ENCODE measurements around a stretch of chr2.

GRCh38 chr2:20538135-20538555, 91.3 kb downstream of the RHOB start:
- RRBS, result no CpG with 5 or more reads among the region's 7 CpGs

GRCh38 chr2:20568331-20569596, 82.1 kb downstream of the HS1BP3 start:
- RRBS, result 64% methylated on average over 2 of the region's 19 CpGs

DNA sequence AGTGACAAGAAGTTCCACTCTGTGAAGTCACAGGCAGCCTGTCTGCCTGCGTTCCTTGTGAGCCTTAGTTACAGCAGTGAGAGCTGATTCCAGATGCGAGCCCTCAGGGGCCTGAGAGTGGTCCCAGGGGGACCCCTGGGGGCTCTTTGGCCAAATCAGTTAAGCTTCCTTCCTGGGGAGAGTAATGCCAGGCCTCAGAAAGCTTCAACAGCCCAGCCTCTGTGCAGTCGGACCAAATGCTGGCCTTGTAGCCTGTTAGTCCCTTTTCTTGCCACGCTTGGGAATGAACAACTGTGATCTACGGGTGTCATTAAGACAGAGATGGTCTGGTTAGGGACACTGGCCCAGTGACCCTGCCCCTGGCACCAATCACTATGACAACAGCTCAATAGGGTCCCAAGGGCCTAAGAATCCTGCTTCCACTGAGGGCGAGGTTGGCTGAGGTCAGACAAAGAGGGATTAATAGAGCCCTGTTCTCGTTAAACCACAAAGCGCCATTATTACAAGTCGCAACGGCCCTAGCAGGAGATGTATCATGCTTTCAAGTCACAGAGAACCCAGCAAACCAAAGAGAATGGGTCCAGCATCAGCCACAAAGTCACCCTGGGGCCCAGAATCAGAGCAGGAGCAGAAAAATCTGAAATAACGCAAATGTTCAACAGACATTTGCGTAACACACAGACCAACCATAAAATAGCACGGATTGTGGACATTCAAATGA, 50.9 kb downstream of the HS1BP3 start:
- RRBS, result no CpG with 5 or more reads among the region's 13 CpGs

GRCh38 chr2:20613977-20614614, 36.8 kb downstream of the HS1BP3 start:
- RRBS, result no CpG with 5 or more reads among the region's 5 CpGs

DNA sequence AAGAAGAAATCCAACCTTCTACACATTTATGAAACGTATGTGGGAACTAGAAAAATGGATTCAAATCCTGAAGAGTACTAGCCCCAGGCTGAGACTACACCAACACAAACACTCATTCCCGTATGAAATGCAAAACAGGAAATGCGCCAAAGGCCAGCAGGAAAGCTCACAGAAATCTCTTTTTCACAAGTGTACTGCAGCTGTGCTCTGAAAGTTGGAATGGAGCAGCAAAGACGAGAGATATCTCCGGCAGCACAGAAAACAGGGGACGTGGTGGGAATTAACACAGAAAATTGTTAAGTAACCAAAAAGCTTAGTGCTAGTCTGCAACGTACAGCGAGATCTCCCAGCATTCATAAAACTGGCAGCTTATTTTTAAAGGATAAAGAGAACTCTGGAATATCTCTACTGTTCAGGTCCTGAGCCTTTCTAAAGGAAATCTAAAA, 913.6 kb downstream of the TDRD15 start:
- RRBS, result no CpG with 5 or more reads among the region's 8 CpGs

- RRBS, result no CpG with 5 or more reads among the region's 7 CpGs
Observed at GRCh38 chr2:23127249-23127927, 257.6 kb upstream of the KLHL29 start.

DNA sequence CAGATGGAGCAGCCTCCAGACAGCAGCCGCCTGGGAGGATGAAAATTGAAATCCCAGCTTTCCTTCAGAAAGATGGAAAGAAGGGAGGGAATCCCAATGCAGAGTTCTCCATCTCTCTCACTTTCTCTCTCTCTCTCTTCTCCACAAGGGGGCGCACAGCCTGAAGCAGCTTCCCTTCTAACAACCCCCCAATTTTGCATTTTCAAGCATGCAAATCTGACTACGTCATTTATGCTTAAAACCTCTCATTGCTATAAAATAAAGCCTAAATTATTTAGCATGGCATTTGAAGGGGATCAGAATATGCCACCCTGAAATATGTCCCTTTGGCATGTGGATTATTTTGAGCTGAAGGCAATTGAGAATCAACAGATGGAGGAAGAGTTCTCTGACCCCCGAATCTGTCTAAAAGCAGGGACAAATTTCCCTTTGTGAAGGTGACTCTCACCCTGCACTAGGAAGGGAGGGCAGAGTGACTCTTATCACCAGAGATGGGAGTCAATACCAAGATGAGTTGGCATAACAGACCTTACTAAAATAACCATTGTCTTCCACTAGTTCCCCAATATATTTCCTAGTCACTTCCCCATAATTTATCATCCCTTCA, 185.5 kb upstream of the KLHL29 start:
- RRBS, result no CpG with 5 or more reads among the region's 4 CpGs

- RRBS, result no CpG with 5 or more reads among the region's 1 CpG
Observed at GRCh38 chr2:23268454-23268828, 116.5 kb upstream of the KLHL29 start.

- RRBS, result no CpG with 5 or more reads among the region's 14 CpGs
Observed at GRCh38 chr2:23359858-23360403, 25.0 kb upstream of the KLHL29 start.

GRCh38 chr2:23384320-23384956, 541 bp upstream of the KLHL29 start:
- RRBS, result 2% methylated on average over 15 of the region's 33 CpGs

DNA sequence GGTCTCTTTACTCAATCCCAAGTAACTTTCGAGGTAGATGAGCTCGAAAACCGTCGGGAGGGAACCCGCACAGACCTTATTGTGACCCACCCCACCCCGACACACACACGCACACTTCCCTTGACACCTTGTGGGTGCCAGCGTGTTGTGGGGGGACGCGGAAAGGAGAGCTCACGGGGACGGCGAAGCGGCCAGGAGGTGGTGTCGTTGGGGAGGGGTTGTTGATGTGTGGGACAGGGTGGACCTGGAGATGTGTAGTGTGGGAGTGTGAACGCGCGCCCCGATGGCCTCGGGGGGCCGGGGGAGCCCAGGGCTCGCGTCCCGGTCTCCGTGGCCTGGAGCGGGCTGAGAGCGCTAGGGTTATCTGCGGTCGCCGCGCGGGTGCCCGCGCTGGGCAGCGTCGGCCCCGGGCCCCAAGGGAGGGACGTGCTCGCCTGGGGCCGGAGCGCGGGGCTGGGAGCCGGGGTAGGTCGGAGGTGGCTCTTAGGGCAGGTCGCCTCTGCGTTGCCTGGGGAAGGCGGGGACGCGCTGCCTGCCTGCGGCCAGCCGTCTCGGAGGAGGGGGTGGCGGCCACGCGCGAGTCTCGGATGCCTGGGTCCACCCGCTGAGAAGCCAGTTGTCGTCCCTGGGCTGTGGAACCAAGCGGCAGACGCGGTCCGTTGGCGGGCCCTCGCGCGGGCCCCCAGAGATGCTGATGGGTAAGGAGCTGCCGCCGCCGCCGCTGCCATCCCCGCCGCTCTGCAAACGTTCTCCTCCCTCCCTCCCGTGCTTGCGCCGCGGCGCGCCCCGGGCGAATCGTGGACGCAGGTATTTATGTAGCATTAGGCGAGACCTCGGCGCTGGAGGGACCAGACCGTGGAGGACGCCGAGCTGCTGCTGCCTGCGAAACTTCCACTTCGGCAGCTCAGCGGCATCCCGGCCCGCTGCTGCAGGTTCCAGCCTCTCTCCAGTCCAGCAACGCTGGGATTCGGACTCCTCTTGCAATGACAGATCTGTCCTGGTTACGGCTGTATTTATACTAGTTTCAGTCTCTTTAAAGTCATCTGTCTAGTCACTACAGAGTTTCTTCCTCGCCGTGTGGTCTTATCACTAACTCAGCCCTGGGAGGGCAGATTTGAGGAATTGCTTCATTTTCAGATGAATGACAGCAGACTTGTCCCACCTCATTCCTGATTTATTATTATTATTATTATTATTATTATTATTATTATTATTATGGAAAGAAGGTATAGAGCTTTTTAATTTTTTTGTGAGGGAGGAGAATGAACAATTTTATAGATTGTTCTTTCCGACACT, 1.8 kb downstream of the KLHL29 start:
- RRBS, result 2% methylated on average over 12 of the region's 101 CpGs

DNA sequence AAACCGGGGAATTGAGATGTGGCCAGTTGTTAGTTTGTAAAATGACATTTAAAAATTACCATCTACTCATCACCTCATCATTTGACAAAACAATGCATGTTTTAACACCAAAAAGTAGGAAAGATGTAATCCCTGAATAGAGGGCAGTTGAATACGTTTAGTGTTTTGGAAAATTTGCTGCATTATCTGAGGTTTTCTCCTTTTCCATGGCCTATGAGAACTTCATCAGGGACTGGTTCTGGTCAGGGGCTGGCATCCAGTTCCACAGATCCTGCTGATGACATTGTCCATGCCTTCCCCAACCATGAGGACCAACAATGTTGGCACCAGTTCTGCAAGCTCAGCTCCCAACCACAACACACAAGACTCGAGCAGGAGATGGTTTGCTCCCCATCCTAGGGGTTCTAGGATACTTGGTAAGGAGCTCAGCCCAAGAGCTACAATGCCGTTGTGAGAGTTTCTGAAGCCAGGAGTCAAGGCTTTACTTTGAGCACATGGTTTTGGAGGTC, 20.4 kb downstream of the KLHL29 start:
- RRBS, result no CpG with 5 or more reads among the region's 4 CpGs

GRCh38 chr2:23452974-23453218, 67.9 kb downstream of the KLHL29 start:
- RRBS, result no CpG with 5 or more reads among the region's 3 CpGs

DNA sequence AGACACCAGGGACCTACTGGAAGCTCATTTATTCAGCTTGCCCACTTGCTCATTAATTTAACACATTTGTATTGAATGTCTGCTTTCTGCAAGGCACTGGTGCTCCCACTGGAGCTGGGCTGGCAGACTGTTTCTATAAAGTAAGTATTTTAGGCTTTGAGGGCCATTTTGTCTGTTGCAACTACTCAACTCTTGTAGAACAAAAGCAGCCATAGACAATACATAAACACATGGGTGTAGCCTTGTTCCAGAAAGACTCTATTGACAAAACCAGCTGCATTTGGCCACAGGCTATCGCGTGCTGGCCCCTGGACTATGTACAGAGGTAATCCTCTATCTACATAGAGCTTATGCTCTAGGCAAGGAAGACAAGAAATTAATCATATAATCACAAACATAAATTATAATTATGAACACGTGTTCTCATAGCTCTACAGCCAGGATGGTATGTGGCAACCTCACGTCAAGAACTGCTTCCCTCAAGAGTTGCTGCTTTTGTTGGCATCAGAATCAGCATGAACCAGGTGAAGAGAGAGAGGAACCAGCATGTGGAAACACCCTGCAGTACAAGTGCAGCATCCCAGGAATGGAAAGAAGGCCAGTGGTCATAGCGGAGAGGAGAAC, 73.3 kb downstream of the KLHL29 start:
- RRBS, result no CpG with 5 or more reads among the region's 5 CpGs

DNA sequence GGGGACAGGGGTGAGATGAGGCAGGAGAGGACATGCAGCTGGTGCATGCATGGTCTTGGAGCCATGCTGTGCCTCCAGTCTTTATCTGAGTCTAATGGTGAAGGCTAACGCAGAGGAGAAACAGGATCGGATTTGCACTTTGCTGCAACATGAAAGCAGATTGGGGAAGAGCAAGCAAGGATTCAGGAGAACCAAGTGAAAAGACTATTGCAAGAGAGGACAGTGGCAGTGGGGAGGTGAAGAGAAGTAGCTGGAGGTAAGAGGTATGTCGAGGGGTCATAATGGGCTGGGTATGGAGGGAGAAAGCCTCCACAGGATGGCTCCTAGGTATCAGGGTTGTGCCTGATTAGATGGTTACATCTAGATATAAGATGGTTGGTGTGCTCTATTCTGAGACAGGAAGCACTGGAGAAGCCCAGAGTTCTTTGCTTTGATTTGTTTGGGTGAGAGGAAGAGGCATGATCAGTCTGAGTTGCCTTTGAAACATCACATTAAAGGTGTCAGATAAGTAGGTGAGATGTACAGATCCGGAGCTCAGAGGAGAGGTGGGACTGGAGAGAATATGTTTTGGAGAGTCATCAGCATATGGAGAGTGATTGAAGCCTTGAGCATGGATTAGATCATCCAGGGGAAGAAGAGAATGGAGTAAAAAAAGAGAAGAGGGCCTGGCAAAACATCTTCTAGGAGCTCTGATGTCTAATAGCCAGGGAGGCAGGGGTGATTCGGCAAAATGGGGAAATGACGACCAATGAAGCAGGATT, 74.0 kb downstream of the KLHL29 start:
- RRBS, result no CpG with 5 or more reads among the region's 6 CpGs

DNA sequence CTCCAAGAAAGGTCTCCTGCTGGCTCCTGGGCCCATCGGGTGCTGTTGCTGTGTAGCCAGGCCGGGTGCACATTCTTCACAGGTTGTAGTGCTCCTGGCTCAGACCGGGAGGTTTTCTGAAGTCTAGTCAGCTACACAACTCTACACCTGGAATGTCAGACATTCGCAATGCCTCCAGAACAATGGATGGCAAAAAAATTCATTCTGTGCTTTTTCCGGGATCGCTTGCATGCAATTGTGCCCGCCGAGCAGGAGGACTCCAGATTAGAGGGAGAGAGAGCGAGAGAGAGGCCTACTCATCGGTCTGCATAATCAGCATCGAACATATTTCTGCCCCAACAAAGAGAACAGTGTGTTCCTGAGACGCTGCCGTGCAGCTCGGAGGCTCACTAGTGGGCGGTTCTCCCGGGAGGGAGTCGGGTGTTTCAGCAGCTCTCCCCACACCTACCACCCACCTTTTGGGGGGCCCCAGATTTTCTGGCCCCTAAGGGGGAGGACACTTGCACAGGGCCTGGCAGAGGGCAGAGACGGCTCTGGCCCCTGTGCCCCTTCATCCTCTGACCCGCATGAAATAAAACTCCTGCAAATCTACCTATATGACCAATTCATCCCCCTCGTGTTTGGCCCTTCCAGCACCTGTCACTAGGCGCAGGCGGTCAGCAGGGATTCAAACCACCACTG, 117.2 kb downstream of the KLHL29 start:
- RRBS, result 100% methylated on average over 2 of the region's 22 CpGs

GRCh38 chr2:23884588-23885199, 42.2 kb downstream of the ATAD2B start:
- RRBS, result no CpG with 5 or more reads among the region's 3 CpGs

DNA sequence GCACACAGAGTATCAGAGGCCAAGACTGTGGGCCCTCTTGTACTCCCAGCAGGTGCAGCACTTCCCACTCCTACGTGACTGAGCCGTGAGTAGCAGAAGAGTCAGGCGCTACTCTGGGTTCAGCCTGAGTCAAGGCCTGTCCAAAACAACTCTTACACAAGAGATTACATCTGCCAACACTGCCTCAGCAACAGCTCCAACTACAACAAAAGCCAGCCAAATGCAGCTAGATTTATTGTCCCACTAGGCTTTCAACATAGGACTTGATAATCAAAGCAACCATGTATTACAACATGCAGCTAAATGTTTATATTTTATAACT, 56.2 kb downstream of the ITSN2 start:
- RRBS, result no CpG with 5 or more reads among the region's 3 CpGs

DNA sequence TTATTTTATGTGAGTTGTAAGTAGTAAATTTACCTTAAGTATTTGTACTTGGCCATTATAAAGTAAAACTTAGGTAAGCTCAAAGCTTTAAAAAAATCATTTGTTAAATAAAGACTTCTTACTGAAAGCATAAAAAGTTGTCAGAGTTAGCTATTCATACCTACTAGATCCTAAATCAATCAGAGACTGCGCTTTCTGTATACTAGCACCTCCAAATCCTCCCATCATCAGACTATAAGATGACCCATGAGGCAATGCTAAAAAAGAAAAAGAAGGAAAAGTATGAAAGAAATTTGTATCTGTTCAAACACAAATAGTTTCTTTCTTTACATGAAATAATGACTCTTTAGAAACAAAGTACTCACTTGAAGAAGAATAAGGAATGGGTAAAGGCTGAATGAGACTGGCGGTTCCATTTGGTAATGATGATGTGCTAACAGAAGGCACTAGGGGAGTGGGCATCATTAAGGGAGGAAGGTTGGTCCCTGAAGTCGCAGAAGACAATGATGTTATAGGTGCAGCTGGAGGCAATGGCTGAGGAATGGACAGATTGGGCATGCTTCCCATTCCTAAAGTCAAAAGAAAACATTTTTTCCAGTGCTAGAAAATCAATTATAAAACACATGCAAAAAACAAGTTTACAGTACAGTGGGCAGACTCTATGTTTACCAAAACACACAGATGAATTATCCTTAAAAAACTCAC, 50.1 kb downstream of the ITSN2 start:
- RRBS, result no CpG with 5 or more reads among the region's 3 CpGs

DNA sequence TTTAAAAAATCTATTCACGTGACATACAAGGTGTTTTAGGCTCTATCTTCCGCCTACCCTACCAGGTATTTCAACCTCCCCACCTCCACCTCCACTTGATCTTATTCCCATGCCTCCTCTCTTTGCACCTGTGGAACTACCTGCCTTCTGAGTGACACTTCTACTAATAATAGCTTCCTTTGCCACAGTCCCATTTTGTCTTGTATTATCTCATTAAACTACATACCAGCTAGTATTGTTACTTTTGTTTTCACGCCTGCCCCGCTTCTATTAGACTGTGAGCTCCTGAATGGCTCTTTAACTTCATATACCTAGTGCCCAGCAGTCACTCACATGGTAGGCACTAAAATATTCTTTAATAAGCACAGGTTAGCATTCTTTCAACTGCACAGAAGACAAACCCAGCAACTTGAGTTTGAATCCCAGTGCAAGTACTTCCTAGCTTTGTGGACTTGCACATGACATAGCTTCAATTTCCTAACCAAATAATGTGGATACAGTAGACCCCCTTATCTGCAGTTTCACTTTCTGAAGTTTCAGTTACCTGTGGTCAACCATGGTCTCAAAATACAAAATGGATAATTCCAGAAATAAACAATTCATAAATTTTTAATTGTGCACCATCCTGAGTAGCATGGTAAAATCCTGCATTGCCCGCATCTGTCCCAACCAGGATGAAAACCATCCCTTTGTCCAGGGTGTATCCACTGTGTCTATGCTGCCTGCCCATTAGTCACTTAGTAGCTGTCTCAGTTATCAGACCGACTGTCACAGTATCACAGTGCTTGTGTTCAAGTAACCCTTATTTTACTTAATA, 9.1 kb downstream of the ITSN2 start:
- RRBS, result no CpG with 5 or more reads among the region's 6 CpGs

All from choroid plexus epithelial cell (primary cell).